Hematopoietic multipotent progenitor cell (in vitro differentiated cells): ENCODE measurements around the gene MYO1G.

DNA sequence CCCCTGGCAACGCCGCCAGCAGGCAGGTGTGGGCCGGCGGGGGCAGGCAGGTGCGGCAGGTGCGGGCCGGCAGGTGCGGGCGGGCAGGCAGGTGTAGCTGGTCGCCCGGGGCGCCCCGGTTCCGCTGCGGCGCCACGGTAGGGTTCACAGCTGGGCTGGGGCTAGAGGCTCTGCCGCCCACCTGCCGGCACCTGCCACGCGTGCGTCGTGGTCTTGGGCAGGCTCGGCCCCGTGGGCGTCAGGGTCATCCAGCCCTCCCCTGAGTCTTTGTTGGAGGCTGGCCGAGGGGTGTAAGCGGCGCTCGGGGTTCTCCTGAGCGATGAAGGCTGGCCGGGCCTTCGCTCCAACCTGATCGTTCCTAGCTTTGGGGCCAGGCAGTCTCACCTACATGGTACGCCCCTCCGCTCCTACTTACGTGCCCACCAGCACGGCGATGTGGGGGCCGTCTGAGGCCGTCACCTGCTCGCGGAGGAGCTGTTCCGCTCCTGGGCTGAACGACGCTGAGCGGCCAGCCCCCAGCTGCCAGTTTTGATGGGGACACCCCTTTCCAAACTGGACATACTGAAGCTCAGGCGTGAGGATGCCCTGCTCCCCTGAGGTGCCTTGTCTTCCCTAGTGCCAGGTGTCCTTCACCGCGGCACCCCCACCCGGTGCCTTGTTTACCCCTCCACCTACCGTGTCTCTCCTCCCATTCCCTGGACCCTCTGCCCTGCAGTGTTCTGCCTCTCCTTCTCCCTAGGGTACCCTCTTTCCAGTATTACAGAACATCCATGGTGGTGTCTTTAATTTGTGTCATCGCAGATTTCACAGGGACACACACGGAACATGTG is 582 bp downstream of the ZMIZ2 start:
- CAGE, long polyA plus RNA, result no peak

- CAGE, long polyA plus RNA, result no peak
Observed at GRCh38 chr7:44769078-44770393, 20.9 kb downstream of the ZMIZ2 start.

- CAGE, long polyA plus RNA, result no peak
Observed at GRCh38 chr7:44830823-44831622, 16.9 kb downstream of the H2AZ2 start.

- CAGE, long polyA plus RNA, result no peak
Observed at GRCh38 chr7:44912820-44913409, 27.6 kb upstream of the PURB start.

- CAGE, long polyA plus RNA, result no peak
Observed at GRCh38 chr7:44971542-44972653, 6.9 kb downstream of the MYO1G start.

DNA sequence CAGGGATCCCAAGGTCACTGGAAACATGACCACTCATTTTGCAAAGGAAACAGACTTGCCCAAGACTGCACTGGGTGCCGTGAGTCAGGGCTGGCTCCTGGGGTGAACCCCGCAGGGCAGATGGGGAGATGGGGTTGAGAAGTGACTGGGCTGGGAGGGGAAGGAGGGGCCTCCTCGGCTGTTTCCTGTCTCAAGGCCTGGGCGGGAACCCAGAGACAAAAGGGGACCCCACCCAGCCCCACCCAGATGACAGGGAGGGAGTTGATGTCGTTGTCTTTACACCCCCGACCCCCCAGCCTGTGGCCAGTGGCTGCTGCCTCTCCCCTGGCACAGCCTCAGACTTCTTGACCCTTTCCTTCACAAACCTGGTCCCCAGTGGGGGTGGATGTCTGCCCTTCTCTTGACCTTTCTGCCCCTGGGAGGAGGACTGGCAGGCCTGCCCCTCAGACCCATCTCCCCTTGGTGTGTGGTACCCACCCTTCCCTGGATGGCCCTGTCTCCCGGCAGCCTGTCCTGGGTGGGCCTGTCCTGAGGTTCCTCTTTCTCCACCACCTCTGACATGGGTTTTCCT is 1.4 kb downstream of the MYO1G start:
- CAGE, long polyA plus RNA, result no peak

DNA sequence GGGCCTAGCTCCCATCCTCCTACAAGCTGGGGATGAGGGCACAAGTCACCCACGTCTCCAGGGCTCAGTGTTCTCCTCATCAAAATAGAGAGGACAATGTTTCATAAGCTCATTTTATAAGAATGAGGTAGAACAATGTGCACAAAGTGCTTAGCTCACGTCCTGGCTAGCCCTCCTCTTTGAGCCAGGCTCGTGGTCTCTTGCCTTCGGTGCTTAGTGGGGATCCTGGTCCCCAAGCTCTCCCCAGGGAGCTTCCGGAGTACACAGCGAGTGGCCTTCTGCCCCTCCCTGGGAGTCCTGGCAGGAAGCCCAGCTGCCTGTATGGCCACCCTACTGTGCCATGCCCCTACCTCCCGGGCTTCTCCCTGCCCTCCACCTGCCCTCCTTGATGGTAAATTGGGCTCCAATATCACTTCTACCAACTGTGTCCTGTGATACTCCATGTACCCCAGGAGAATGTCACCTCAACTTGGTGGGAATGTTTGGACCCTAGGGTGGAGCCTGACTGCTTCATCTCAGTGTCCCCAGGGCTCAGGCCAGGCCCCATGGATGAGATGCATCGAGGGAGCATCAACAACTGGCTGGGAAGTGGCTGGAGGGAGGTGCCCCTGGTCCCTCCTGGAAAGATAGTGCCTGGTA is 808 bp downstream of the MYO1G start:
- CAGE, long polyA plus RNA, result no peak

DNA sequence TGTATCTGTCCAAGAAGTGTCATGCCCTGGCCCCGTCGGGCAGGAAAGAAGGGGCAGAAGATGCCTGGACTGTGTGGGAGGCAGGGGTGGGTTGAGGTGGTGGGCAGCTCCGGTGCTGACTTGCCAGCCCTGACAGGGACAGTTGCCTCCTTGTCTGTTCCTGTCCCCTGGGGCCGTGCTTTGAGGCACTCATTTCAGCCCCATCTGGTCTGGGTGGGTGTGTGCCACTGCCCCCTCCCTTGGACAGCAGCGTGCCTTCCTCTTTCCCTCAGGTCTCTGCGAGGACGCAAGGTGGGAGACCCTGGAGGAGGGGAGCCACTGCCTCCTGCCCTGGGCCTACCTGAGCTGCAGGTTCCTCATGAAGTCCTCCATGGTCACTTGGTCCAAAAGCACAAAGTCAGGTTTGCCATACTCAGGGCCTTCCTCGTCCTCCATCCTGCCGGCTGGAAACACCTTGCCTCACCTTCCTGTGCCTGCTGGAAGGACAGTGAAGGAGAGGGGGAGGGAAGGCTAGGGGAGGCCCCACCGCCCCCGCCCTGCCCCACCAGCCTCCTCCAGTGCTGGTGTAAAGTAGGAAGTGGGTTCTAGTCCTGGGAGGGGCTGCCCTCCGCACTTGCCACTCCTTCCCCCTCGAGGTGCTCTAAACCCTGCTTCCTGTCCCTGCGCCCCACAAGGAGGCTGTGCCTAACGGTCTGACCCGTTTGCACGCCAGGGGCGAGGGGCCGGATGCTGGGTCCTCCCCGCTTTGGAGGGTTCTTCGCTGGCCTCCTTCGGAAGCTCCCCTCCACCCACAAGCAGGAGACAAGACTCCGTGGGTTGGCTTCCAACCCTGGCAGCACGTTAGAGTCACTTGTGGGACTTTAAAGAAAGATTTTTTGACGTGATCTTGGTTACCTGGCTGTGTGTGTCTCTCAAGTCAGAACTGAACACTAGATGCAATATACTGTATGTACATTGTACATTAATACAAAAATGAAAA is at the start of gene MYO1G:
Gene MYO1G (minus strand): TSS at position 489 of the 979 bp plus-strand sequence.
- CAGE, long polyA plus RNA, result start-site peak on the minus strand centred at position 521 of the sequence, 121 bp wide, 1,250 reads

GRCh38 chr7:44981504-44982167 is 2.8 kb upstream of the MYO1G start:
- CAGE, long polyA plus RNA, result no peak

DNA sequence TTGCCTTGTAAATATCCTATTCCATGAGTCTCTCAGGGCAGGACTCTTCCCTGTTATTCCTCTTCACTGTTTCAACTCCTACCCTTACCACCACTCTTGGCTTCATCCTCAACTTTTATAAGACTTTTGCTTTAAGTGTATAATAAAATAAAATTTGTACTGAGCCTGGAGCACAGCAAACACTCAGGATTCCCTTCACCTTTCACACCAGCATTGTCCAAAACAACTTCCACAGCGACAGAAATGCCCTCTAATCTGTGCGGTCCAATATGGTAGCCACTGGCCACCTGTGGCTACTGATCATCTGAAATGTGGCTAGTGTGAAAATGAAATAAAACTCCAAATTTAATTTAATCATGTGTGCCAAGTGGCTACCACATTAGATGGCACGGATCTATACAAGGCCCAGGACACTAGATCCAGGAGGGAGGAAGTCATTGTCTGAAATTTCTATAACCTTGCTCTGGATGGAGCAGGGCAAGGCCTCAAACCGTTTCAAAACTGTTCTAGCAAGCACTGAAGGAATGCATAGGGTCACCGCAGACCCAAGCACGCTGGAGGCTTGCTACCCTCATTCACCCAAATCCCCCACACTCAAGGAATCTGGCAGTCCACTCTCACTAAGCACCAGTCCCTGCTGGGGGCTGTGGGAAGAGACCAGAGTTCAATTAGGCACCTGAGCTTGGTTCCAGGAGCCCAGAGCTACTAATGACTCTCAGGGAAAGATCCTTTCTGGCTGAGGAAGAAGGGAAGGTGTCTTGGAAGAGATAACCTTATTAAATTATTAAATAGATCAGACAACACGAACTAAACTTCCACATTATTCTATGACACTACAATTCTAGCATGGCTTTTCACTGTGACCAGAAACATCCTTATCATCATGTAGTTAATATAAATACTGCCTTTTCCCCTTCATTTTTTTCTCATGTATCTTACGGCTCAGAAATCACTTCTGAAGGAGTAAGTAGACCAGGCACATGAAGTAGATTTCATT is 6.4 kb upstream of the MYO1G start:
- CAGE, long polyA plus RNA, result no peak

GRCh38 chr7:44985940-44987293 is 7.6 kb upstream of the MYO1G start:
- CAGE, long polyA plus RNA, result start-site peak on the minus strand at chr7:44986583-44986672, 2,023 reads

DNA sequence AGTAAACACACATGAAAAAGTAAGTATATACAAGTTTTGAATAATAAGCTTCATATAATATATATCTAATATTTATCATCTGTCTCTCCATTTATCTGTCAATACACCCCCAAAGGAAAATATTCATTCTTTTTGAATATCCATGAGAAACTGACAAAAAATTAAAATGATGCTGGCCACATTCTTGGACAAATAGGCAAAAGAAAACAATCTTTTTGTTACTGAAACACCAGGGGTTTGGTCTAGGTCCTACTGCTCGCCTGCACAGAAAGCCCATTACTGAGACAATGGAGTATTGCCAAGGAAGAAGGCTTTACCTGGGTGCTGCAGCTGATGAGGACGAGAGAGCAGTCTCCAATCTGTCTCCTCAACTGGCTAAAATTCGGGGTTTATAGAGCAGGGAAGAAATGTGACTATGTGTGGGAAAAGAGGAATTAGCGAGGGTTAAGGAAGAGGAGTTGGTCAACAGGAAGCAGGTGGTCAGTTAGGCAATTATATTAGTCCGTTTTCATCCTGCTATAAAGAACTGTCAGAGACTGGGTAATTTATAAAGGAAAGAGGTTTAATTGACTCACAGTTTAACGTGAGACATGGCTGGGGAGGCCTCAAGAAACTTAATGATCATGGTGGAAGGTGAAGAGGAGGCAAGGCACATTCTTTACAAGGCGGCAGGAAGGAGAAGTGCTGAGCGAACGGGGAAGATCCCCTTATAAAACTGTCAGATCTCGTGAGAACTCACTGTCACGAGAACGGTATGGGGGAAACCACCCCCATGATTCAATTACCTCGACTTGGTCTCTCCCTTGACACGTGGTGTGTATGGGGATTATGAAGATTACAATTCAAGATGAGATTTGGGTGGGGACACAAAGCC is 34.9 kb downstream of the RAMP3 start:
- CAGE, long polyA plus RNA, result no peak

GRCh38 chr7:45241106-45241665 is 83.6 kb downstream of the RAMP3 start:
- CAGE, long polyA plus RNA, result no peak

GRCh38 chr7:45762737-45763319 is 110.1 kb downstream of the CCDC201 start:
- CAGE, long polyA plus RNA, result no peak

GRCh38 chr7:45916994-45917671 is 3.9 kb downstream of the IGFBP3 start:
- CAGE, long polyA plus RNA, result no peak

GRCh38 chr7:45922163-45922667 is 1.1 kb upstream of the IGFBP3 start:
- CAGE, long polyA plus RNA, result no peak

DNA sequence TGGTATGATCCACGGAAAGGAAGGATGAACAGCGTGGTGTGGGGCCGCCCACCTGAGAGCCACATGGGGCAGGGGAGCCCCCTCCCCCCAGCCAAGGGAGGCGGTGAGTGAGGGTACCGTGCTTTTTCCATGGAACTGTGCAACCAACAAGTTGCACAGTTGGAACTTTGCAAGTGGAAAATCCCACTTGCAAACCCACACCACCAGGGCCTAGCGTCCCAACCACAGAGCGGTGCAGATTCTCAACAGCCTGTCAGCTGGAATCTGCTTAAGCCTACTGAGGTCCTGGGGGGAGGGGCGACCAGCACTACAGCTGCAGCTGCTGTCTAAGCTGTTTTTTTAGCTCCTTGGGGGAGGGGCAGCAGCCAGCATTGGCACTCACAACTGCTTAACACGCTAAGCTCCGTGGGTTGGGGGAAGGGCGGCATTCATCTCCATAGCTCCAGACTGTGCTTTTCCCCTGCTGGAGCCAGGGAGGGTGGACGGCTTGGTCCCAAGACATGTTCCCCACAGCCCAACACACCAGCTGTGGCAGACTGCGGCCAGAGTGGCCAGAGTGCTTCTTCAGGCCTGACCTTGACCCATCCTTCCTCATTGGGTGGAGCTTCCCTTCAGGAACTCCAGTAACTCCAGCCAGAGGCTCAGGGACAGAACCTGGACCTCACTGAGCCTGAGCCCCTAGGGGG is 94.3 kb upstream of the IGFBP3 start:
- CAGE, long polyA plus RNA, result no peak

GRCh38 chr7:46557167-46557932 is 636.3 kb upstream of the IGFBP3 start:
- CAGE, long polyA plus RNA, result no peak

DNA sequence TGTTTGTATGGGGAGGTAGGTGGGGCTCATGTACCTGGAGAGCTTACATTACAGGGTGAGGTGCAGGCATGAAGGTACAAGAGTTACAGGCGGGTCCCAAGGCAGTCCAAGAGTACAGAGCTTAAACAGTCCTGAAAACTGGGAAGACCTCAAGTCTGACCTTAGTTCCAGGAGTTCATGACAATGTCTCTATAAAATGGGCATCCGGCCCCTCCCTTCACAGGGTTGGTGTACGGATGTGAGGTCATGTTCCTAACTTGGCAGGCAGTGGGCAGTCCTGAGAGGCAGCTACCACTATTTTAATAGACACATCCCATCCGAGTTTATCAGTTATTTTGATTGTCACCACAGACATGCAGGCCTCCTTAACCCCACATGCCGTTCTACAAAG is 647.4 kb upstream of the IGFBP3 start:
- CAGE, long polyA plus RNA, result no peak

GRCh38 chr7:46969933-46970358 is 612.0 kb downstream of the TNS3 start:
- CAGE, long polyA plus RNA, result no peak